ENCODE measurements around a stretch of chr9.

- RRBS, result no CpG with 5 or more reads among the region's 11 CpGs
Measured at GRCh38 chr9:132243296-132243865, 81.5 kb downstream of the NTNG2 start.

DNA sequence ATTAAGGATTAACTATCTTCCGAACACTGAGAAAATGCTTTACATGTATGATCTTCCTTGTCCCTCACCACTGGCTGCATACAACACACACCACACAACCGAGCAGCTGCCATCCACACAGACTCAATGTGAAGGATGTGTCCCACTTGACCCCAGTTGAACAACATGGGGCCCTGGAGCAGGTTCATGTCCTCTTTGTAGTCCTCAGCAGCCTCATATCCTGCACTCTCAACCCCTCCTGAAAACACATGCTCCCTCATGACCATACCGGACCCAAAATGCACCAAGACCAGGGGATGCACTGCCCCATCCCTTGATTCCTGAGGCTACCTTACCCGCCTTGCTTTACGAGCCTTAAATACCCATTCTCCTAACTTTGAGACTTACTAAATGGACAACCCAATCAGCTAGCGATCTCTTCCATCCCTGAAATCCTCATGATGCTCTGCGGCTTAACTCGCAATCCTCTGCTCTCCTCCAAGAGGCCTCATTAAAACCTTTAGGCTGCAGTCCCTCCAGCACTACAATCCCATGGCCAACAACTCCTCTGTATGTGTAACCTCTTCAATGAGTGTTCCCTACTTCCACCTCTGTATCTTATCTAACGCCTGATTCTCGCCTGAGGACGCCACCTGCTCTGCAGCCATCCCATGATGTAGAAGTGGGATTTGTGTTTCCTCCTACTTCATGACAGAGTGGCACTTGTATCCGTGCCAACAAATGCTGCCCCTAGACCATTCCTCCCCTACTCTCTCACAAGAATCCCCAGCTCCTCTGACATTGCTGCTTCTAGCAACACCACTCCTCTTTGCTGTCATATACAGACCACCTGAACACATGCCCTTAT is 78.8 kb downstream of the SETX start:
- RRBS, result no CpG with 5 or more reads among the region's 12 CpGs

GRCh38 chr9:132350738-132351198 is 4.0 kb downstream of the SETX start:
- RRBS, result no CpG with 5 or more reads among the region's 5 CpGs

- RRBS, result 96% methylated on average over 5 of the region's 23 CpGs
Measured at GRCh38 chr9:132498962-132499464, 83.4 kb upstream of the BARHL1 start.

DNA sequence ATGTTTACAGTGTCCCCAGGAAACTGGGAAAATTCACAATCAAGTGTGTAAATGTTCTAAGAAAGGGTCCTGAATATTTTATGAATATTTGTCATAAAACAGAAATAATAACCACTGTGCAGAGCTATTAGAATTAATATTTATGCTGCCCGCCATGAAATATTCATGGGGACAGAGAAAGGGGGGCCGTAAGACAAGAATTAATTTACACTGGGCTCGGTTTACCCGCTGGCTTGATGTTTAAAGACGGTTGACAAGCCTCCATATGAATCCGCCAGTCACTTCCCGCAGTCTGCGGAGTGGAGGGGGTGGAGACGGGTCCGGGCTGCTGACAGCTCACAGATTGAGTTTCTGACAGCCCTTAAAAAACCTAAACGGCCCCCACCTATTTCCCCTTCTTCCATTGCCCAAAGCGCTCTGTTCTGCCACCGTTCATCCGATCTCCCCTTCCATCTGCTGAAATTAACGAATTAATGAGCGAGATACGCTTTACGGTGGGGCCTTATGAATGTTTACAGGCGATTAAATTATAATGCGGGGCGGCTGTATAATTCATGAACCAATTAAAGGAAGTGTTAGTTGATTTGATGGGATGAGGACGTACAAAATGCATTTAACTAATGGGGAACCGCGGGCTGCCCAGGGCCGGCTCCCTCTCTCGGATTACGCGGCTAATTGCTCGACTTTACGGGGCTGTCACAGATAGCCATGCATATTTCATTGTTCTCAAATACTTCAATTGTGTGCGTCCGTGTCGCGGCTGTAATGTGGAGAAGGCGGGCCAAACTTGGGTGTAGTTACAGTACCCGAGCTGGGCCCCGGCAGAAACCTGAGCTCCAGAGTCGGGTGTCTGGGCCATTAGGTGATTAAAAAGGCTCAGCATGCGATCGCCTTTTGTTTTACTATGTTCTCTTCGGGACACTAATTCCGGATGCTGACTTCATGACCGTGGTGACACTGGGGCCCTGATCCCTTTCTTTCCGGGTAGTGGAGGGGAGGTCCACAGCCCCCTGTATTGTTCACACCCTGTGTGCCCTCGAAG is 74.7 kb downstream of the GTF3C4 start:
- RRBS, result 96% methylated on average over 4 of the region's 45 CpGs

DNA sequence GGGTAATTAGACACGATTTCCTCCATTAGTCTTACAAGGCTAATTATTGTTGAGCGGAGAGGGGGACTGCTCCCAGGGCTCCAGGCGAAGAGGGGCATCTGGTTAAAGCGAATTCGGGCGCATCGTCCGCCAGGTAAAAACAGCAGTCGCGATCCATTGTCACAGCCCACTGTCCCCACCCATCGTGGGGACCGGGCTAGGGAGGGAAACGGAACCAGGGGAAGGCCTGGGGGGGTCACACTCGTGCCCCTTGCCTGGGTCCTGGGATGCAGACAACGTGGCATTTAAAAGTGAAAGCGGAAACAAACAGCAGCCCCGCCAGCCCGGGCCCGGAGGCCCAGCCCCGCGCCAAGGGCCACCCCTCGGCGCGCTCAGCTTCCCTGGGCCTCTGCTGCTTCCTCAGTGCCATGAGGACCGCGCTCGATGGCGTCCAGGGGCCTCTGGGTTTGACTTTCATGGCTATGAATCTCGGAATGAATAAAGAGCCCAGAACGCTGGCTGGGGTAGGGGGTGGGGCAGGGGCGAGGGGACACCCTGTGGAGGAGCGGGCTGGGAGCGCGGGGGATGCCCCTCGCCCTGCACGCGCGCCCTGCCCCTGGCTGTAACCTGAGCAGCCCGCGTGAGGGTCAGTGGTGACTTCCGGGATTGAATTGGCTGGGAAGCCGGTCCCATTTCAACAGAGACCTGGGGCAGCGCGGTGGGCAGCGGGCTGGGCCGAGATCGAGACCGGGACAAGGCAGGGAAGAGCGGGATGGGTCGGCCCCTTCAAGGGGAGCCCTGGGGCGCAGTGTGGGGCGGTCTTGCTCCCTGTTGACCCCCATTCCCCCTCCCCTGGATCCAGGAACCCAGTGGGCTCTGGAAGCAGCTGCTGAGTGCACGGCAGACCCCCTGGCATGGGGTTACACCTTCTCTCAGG is 99.9 kb downstream of the GTF3C4 start:
- RRBS, result 79% methylated on average over 7 of the region's 53 CpGs

GRCh38 chr9:132946503-132947168 is 2.2 kb upstream of the TSC1 start:
- RRBS, result no CpG with 5 or more reads among the region's 5 CpGs

GRCh38 chr9:133022997-133023842 is 7.6 kb upstream of the GTF3C5 start:
- RRBS, result 98% methylated on average over 8 of the region's 28 CpGs

GRCh38 chr9:133060894-133061747 is 660 bp upstream of the CEL start:
- RRBS, result no CpG with 5 or more reads among the region's 21 CpGs

- RRBS, result no CpG with 5 or more reads among the region's 14 CpGs
Measured at GRCh38 chr9:133103141-133103900, 17.7 kb downstream of the RALGDS start.

DNA sequence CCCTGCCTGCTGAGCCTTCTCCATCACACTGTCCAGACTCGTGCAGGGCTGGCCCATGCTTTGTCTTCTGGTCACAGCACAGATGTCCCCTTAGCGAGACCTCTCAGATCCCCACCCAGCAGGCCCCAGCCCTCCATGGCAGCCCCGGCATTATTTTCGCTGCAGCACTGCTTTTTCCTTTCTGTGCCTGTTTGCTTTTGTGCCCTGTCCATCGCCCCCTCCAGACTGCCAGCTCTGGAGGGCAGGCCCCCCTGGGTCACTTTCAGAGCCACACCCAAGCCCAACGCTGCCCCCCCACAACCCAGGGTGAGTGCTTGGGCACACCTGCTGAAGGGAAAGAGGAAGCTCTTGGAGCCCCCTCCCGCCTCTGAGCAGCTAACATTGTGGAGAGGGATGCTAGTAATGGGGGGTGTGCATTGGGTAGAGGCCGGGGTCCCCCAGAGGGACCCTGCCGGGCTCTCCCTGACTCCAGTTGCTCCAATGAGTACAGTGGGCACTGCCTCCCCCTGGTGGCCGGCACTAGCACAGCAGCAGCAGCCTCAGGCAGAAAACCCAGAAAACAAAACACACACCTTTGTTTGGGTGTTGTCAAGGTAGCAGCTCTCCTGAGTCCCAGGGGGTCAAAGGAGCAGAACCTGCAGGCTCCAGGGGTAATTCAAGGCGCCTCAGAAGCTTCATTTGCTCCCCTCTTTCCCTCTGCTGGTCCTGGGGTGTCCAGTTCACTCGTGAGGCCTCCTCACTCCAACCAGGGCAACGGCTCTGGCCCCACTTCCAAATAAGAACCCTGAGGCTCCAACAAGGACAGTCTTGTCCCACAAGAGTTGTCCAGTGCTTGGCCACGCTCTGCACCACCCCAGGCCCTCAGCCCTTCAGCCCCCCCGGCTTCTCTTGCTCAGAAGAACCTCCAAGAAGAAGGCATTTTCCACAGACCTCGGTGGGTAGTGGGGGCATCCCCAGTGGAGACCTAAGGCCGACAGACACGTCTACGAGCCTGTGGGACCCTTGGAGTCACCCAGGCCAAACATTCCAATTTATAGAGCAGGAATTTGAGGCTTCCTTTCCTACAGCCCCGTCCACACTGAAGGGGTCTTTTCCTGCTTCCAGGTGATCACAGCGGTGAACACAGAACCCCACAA is 16.2 kb downstream of the GBGT1 start:
- RRBS, result 12% methylated on average over 2 of the region's 21 CpGs

- RRBS, result no CpG with 5 or more reads among the region's 35 CpGs
Measured at GRCh38 chr9:133153064-133153998, 10.4 kb downstream of the GBGT1 start.

GRCh38 chr9:133251653-133252816 is 43.0 kb upstream of the OBP2B start:
- RRBS, result no CpG with 5 or more reads among the region's 27 CpGs

- RRBS, result no CpG with 5 or more reads among the region's 10 CpGs
Measured at GRCh38 chr9:133357127-133357503, 765 bp downstream of the SURF2 start.

DNA sequence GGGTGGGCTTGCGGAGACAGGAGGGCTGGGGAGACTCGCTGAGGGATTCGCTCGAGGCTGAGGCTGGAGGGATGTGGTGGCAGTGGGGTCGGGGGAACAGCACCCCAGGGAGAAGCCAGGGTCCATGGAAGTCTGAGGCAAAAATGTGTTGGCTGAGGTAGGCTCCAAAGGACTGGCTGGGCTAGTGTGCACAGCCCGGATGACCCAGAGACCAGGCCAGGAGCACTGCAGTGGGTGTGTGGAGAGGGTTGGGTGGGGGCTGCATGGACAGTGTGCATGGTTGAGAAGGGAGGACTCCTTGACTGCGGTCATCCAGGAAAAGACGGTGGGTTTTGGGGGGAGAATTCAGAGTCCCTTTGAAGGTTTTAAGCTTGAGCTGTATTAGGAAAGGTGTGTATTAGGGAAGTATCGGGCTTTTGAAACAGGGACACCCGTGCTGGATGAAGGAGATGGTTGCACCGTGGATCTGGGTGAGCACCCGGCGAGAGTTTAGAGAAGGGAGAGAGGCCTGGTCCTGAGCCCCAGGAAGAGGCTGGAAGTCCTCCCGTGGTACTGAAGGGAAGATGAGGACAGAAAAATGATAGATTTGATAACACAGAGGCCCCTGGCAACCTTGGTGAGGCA is 1.8 kb downstream of the SURF2 start:
- RRBS, result no CpG with 5 or more reads among the region's 14 CpGs

GRCh38 chr9:133371250-133372427 is 4.2 kb downstream of the SURF4 start:
- RRBS, result no CpG with 5 or more reads among the region's 19 CpGs

DNA sequence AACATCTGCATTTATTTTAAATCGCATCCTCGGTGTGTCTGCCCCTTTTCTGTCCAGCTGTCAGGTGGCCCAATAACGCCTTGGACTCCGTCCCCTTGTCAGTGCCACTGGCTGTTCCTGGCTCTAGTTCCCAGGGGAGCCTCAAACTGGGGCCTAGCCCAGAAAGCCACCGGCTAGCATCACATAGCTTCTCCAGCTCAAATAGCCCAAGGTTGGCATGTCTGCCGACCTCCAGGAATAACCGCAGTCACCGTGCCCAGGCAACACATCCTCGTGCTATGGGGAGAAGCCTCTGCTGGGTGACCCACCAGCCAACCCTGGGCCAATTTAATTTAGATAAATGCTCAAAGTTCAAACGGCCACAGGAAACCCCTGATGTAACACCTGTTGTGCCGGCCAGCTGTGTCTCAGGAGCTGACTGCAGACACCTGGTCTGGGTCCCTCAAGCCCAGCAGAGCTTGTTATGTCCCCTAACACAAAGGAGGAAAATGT is 11.7 kb downstream of the REXO4 start:
- RRBS, result no CpG with 5 or more reads among the region's 11 CpGs

- RRBS, result no CpG with 5 or more reads among the region's 16 CpGs
Measured at GRCh38 chr9:133412722-133413158, 5.1 kb downstream of the REXO4 start.

DNA sequence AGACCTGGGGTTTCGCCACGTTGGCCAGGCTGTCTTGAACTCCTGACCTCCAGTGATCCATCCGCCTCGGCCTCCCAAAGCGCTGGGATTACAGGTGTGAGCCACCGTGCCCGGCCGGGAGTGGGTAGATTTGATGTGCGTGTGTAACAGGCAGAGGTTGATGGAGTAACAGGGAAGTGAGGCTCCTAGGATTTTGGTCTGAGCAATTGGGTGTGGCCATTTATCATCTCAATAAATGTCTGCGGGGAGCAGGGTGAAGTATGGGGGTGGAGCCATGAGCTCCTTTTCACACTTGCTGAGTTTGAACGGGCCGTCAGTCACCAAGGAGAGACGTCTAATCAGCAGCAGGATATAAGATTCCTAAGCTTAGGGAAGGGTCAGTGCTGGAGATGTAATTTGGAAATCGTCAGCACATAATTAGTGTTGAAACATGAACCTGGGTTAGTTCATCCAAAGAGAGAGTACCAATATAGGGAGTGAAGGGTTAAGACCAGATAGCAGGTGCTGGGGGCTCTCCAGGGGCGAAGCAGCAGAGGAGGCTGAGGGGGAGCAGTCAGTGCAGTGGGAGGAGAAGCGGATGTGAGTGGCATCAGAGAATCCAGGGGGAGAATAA is 1.3 kb upstream of the REXO4 start:
- RRBS, result no CpG with 5 or more reads among the region's 16 CpGs

- RRBS, result 74% methylated on average over 3 of the region's 25 CpGs
Measured at GRCh38 chr9:133527420-133528166, 2.8 kb upstream of the MYMK start.

All from NB4 (cell line).